Daoy (cell line): ENCODE measurements around a stretch of chr12.

DNA sequence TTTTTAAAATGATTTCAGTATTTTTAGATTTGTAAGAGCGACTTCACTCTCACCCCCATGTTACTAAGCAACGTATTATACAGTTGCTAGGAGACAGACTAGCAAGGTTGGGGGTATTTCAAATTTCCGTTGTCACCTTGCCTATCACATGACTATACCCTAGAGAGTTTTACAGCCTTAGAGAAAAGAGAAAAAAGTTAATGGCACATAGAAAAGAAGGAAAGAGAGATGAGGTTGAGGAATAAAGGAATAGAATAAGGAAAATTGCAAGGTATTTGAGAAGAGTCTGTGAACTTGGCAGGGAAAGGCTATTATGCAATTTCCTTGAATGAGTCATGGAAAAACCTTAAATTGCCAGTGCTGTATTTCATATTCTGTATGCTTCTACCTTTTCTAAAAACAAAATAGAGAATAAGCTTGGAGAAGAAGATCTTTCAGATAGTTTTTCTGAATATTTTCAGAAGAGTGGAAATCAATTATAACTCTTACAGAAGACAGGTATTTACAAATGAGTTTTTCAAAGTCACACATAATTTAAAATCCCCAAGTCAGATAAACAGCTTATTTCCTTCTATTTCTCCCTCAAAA, 12.4 kb upstream of the TUBA1A start:
- RAMPAGE, long total RNA = no peak

- RAMPAGE, long total RNA = no peak
Measured at GRCh38 chr12:49232134-49232700, 32.7 kb upstream of the TUBA1C start.

GRCh38 chr12:49273671-49274350, 8.9 kb downstream of the TUBA1C start:
- RAMPAGE, long total RNA = no peak

- RAMPAGE, long total RNA = no peak
Measured at GRCh38 chr12:49296863-49297776, 2.2 kb downstream of the PRPH start.

DNA sequence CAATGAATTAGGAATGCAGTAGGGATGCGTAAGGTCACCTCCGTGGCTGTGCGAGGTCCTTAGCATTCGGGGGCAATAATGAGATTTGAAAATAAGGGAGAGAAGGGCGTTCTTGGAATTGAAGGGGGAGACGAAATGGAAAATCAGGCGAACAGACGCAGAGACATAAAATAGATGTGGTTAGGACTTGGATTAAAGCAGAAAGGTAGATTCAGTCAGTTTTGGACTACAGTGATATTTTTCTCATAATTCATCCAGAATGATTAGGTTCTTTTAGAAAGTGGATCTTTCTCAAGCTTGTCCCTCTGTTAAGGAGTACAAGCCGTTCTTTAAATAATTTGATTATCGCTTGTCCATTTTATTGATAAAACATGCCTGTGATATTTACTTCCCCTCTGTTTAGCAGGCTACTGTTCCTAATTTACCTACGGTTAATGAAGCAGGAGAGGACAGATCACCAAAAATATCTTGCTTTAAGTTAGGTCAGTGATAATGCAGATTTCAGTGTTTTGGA, 733 bp downstream of the SPATS2 start:
- RAMPAGE, long total RNA = no peak

- RAMPAGE, long total RNA = no peak
Measured at GRCh38 chr12:49460625-49461325, 78.1 kb upstream of the KCNH3 start.

DNA sequence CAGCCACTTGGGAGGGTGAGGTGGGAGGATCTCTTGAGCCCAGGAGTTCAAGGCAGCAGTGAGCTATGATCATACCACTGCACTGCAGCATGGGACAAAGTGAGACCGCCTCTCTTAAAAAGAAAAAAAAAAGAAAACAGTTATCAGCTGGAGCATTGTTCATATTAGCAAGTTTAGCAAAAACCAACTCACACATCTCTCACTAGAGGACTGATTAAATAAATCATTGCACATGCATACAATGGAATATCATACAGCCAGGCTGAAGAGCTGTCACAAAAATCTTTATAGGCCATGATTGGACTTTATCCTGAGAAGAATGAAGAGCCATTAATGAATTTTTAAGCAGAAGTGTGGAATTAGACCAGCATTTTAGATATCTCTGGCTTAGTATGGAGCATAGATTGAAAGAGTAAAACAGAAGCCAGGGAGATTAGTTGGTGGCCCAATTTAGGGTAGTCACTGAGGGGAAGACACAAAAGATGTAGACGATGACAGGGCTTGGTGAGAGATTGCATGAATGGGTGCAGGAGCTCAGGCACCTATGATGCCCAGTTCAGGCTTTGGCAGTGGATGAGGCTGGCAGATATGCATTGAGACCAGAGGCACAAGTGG, 8.6 kb upstream of the MCRS1 start:
- RAMPAGE, long total RNA = no peak

- RAMPAGE, long total RNA = no peak
Measured at GRCh38 chr12:49753182-49753381, 11.7 kb downstream of the TMBIM6 start.

GRCh38 chr12:49962712-49963376, 1.2 kb downstream of the AQP5 start:
- RAMPAGE, long total RNA = no peak

DNA sequence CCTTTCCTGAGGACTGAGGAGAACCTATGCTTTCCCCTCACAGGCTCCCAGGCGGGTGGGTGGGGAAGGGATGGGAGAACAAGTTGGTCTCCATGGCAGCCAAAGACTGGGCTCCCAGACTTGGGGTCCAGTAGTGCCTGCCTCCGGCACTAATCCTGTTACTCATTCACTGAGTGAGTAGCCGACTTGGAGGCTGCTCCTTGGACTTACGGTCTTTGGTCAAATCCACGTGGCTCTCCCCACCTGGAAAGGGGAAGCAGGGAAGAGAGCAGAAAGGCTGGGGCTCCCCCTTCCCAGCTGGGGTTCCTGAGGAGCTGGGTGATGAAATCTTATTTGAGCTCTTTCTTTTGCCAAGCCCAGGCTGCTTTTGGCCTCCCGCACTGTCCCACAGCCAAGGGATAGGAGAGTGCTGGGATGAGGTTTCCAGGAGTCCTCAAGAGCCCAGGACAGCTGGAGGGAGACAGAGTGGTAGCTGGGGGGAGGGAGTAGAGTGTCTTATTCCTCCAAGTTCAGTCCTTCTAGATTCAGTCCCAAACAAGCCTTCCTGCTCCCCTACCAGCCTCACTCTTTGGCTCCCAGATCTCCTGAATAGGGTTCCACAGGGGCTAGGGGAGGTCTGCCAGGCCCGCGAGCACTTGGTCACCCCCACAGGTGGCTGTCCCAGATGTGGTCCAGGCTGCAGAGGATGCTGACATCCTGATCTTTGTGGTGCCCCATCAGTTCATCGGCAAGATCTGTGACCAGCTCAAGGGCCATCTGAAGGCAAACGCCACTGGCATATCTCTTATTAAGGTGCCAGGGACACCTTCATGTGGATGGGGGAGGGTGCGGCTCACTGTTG, 1.3 kb downstream of the GPD1 start:
- RAMPAGE, long total RNA = no peak

- RAMPAGE, long total RNA = no peak
Measured at GRCh38 chr12:50110658-50111382, 1.2 kb upstream of the COX14 start.

GRCh38 chr12:50242612-50243176, 40.6 kb downstream of the LIMA1 start:
- RAMPAGE, long total RNA = no peak

DNA sequence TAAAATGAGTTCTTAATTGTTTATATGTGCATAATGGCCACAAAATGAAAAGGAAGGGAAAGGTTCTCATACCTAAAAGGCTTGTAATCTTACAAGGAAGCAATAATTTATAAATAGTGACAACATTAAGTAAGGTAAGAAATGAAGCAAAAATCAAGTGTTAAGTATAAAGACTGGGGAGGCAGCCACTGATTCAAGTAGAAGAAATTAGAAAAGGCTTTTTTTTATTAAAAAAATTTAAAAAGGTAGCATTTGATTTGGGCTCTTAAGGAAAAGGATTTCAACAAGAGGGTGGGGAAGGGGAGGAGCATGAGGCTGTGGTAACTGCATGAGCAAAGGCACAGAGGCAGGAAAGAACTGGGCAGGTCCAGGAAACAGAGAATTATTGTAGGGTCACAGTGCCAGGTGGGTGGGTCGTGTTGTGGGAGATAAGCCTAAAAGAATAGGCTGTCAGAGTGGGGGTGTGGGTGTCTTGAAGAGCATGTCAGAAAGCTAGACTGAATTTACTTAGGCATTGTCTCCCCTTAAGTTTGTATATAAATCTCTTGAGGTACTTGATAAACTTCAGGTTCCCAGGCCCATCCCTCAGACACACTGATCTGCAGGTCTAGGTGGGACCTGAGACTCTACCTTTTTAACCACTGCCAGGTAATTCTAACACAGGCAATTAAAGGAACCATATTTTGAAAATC, 7.8 kb downstream of the LIMA1 start:
- RAMPAGE, long total RNA = no peak

- RAMPAGE, long total RNA = no peak
Measured at GRCh38 chr12:50351266-50351734, 45.1 kb downstream of the FAM186A start.

DNA sequence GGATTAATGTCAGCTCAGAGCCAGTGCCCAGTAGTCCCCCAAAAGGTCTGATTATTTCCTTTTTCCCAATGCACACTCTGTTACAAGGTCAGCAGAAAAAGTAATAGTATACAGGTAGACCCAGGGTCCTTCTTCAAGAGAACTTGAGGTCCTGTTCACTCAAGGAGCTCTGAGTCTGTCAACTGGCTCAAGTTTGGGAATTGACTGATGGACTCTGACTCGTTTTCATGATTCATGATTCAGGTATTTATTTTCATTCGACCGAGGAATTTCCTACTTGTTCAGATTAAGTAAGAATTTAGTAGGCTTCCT, 6.3 kb downstream of the FAM186A start:
- RAMPAGE, long total RNA = no peak

DNA sequence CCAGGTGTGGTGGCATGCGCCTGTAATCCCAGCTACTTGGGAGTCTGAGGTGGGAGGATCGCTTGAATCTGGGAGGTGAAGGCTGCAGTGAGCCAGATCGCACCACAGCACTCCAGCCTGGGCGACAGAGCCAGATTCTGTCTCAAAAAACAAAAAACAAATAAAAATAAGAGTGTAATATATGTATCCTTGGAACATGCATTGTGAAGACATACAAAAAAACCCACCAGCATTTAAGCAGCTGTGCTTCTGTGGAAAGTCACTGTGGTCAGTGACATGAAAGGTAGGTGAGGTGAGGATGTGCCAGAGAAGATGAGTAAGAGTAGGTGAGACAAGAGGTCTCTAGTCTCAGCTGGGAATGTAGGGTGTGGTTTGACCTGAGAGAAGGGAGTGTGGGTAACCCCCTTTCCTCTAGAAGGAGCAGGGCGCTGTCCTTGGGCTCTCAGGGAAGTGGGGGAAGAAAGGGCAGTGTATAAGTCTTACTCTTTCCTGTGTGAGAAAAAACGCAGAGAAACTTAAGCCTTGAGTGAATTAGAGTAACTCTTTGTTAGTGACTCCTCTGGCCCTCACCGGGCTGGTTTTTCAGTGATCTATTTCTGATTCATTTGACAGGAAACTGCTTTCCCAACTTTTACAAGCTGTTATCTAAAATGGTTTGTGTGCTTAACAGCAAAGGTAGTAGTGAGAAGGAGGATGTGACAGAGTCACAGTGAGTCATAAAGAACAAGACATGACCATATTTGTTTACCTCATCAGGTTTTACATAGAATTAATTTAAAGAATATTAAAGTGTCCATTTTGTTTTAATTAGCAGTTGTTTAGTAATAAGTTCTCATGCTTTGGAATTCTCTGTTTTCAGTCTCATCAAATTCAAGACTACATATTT, 27.8 kb downstream of the DIP2B start:
- RAMPAGE, long total RNA = no peak

- RAMPAGE, long total RNA = no peak
Measured at GRCh38 chr12:50659783-50660025, 104.2 kb upstream of the ATF1 start.

DNA sequence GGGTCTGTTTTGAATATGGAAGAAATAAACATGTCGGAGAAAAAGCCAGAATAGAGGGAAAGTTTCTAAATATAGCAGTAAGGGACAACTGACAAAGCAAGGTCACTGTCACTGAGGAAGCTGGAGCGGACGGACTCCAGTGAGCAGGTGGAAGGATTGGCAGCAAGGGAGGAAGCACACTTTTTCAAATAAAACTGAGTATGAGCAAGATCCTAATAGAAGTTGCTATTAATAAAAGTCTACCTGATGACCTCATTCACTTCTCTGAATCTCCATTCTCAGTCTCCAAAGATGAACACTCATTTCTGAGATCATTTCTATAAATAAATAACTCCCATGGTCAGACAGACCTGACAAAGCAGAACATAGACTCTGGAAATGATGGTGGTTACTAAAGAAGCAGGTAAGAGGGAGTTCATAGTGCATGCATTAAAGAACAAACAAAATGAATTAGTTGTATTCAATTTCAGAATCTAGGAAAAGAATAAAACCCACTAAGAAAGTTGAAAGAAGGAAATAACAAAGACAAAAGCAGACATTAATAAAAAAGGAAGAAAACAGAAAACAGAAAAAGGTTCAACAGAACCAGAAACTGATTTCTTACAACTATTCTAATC, 11.5 kb upstream of the ATF1 start:
- RAMPAGE, long total RNA = no peak

- RAMPAGE, long total RNA = no peak
Measured at GRCh38 chr12:50764757-50765734, 1.1 kb downstream of the ATF1 start.

- RAMPAGE, long total RNA = no peak
Measured at GRCh38 chr12:50987051-50987435, 34.7 kb downstream of the HIGD1C start.